Urinary bladder (tissue), 3 donors: ENCODE results near the gene KCTD18.

DNA sequence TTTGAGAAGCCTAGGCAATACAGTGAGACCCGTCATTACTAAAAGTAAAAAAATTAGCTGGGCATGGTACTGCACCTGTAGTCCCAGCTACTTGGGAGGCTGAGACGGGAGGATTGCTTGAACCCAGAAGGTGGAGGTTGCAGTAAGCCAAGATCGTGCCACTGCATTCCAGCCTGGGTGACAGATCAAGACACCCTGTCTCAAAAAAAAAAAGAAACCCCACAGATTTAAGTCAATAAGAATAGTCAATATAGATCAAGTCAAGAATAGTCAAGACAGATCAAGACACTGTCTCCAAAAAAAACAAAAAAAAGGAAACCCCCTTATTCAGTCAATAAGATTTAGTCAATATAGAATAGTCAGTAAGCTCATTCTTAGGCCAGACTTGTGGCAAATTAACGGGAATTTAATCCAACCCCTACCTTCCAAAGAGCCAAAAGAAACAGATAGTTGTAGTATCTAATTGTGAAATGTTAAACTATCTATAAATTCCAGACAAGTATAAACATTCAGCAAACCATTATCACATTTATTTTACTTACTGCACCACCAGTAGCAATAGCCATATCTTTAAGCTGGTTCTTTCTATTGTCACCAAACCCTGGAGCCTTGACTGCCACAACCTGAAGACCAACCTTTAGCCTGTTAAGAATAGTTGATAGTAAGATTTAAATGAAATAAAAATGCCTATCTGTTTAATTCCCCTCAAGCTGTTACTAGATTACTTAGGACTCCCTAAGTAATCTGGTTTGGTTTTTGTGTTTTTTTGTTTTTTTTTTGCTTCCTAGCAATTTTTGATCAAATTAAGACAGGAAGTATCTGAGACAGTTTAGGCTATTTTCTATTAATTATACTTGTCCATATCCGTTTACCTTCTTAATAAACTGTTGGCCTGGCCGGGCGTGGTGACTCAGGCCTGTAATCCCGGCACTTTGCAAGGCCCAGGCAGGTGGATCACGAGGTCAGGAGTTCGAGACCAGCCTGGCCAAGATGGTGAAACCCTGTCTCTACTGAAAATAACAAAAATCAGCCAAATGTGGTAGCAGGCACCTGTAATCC is 9.7 kb downstream of the HSPD1 start:
- PRO-cap: no peak
- RAMPAGE, long total RNA: no peak

- PRO-cap: no peak
- RAMPAGE, long total RNA: no peak
These were observed 2.5 kb downstream of the HSPD1 start for GRCh38 chr2:197496937-197497681.

DNA sequence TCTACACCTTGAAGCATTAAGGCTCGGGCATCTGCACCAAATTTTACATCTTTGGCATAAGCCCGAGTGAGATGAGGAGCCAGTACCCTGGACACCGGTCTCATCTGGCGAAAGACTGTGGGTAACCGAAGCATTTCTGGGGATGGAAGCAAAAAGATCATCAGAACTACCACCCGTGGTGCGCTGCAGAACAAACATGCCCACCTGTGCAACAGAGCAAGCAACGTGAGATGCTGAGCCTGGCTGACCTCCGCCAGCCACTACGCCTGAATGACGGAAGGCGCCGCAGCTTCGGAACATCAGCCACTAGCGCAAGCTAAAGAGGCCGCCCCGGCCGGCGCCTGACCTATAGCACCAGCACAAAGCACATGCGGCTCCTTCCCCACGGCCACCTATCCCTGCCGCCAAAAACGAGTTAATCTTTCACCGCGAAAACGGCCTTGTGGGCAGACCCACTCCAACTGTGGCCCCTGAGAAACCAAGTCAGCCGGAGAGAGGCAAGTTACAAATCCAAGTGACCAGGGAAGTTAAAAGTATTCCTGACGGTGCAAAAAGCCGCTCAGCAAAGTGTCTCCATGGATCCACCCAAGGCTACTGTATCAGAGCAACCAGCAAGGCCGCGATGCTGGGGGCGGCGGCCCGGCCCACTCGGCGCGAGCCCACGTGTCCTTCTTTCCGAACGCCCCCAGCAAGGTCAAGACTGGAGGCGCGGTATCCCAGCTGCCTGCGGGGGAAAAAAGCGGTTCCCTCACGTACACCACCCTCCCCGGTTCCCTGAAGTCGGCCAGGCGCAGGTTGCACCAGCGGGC is 721 bp downstream of the HSPD1 start:
- PRO-cap: bidirectional peak, plus-strand start at position 536 of the sequence, minus-strand start at position 272 of the sequence; bidirectional peak, plus-strand start at position 723 of the sequence, minus-strand start at position 596 of the sequence
- RAMPAGE, long total RNA: no peak

DNA sequence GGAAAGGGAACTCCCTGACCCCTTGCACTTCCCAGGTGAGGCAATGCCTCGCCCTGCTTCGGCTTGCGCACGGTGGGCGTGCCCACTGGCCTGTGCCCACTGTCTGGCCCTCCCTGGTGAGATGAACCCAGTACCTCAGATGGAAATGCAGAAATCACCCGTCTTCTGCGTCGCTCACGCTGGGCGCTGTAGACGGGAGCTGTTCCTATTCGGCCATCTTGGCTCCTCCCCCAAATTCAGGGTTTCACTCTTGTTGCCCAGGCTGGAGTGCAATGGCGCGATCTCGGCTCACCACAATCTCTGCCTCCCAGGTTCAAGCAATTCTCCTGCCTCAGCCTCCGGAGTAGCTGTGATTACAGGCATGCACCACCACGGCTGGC is 11.8 kb upstream of the MARS2 start:
- PRO-cap: no peak
- RAMPAGE, long total RNA: no peak

- PRO-cap: no peak
- RAMPAGE, long total RNA: no peak
These were observed 453 bp upstream of the MARS2 start for GRCh38 chr2:197704730-197705102.

GRCh38 chr2:197807386-197807715 is 3.0 kb downstream of the PLCL1 start:
- PRO-cap: unidirectional peak, minus-strand start at chr2:197807524
- RAMPAGE, long total RNA: no peak

- PRO-cap: no peak
- RAMPAGE, long total RNA: no peak
These were observed 280.5 kb downstream of the PLCL1 start for GRCh38 chr2:198084608-198085487.

- PRO-cap: unidirectional peak, minus-strand start at chr2:199459260; unidirectional peak, minus-strand start at chr2:199459704
- RAMPAGE, long total RNA: no peak
These were observed 1.7 kb upstream of the SATB2 start for GRCh38 chr2:199459203-199460138.

- PRO-cap: no peak
- RAMPAGE, long total RNA: no peak
These were observed 2.7 kb upstream of the SATB2 start for GRCh38 chr2:199460313-199460954.

DNA sequence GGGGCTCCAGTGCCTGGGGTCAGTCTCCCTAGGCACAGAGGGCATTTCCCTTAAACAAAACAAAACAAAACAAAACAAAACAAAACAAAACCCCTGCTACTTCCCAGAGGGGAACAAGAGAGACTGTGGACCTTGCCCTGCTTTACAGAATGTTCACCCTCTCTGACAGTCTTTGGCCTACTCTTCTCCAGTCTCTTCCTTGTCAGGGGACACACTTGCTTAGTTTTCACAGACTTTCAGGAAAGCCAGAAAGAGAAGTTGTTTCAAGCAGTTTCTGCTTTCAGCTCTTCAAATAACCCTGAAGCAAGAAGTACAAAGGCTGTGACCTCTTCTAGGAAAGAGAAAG is 143.1 kb upstream of the SPATS2L start:
- PRO-cap: no peak
- RAMPAGE, long total RNA: no peak

DNA sequence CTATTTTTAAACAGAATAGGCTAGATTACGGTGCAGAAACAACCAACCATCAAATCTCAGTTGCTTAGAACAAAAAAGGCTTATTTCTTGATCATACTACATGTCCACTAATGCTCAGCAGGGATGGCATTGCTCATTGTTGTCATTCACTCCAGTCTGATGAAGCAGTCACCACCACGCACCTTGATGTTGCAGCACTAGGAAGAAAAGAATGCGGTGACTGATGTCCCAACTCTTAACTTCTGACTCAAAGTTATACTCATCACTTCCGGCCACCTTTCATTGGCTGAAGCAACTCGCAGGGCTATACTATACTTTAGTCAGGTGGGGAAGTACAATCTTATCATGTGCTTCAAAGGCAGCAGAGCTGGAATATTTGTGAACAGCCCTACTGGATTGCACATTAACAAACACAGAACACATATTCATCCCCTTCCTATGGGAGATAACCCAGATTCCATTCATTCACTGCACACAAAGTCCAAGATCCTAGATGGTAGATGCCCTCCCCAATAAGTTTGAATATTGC is 3.6 kb upstream of the SPATS2L start:
- PRO-cap: no peak
- RAMPAGE, long total RNA: no peak

- PRO-cap: no peak
- RAMPAGE, long total RNA: no peak
These were observed 2.7 kb downstream of the KCTD18 start for GRCh38 chr2:200507214-200507517.

DNA sequence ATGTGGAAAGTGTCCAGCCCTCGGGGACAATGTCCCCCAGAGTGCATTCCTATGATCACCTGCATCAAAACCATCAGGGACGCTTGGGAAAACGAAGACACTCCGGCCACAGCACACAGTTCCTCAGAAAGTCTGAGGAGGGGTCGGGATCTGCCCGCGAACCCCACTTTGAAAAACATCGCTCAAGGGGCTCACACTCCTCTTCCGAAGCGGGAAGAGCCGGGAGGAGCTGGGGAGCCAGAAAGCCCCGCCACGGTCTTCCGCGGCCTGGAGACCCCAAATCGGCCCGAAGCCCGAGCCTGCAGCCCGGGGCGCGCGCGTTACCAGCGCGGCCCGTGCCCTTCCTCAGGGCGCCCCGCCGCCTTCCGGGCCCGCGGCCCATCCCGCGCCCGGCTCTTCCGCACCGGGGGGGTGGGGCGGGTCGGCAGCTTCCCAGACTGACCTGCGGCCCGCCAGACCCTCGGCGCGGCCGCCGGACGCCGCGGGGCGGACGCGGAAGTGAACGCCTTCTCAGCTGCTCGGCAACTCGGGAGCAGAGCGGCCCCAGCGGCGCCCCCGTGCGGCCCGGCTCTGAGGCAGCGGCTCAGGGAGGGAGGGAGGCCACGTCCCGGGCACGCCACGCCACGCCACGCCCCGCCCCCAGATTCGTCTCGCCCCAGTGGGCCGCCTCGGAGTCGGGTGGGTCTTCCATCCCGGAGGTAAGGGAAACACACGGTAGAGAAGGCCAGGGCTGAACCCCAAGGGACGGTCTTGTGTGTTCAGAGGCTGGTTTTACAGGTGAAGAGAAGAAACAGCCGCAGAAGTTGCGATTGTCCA is at the start of gene KCTD18:
Gene KCTD18, minus strand, starts transcription at position 500 of the 816 bp plus-strand sequence.
- PRO-cap: bidirectional peak, plus-strand start at position 648 of the sequence, minus-strand start at position 500 of the sequence
- RAMPAGE, long total RNA: no peak

- PRO-cap: no peak
- RAMPAGE, long total RNA: no peak
These were observed 46.2 kb upstream of the BZW1 start for GRCh38 chr2:200765363-200766080.

- PRO-cap: no peak
- RAMPAGE, long total RNA: no peak
These were observed 19.8 kb upstream of the BZW1 start for GRCh38 chr2:200791828-200792380.

GRCh38 chr2:200815295-200815697 is 3.6 kb downstream of the BZW1 start:
- PRO-cap: no peak
- RAMPAGE, long total RNA: no peak

DNA sequence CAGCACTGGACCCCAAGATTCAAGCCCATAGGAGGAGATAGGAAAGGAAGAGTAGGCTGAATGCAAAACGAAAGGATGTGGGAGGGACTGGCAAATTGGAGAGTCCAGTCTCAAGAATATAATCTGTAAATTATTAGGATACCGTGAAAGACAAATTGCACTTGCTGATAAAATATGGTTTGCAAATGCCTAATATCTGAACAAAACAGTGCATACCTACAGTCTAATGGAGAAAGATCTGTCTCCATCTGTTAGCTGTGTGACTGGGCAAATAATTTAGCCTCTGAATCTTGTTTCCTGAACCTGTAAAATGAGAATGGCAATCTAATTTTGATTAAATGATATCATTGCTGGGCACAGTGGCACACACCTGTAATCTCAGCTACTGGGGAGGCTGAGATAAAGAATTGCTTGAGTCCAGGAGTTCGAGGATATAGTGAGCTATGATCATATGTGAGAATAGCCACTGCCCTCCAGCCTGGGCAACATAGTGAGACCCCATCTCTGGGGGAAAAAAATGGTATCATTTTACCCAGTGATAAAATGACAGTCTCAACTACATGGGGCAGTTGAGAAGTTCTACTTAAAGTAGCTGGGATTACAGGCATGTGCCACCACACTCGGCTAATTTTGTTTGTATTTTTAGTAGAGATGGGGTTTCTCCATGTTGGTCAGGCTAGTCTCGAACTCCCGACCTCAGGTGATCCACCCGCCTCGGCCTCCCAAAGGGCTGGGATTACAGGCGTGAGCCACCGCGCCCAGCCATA is 16.8 kb downstream of the BZW1 start:
- PRO-cap: no peak
- RAMPAGE, long total RNA: no peak

- PRO-cap: no peak
- RAMPAGE, long total RNA: no peak
These were observed 6.8 kb downstream of the CLK1 start for GRCh38 chr2:200857322-200858470.

GRCh38 chr2:201174515-201175169 is 8.3 kb upstream of the CASP10 start:
- PRO-cap: no peak
- RAMPAGE, long total RNA: no peak

GRCh38 chr2:201219226-201219747 is 36.3 kb downstream of the CASP10 start:
- PRO-cap: no peak
- RAMPAGE, long total RNA: no peak